Fibroblast of the aortic adventitia (primary cell): Measurements from ENCODE around the genes EBF1, TTC1 and C1QTNF2.

GRCh38 chr5:158802846-158803071 is 297.0 kb downstream of the EBF1 start:
- CAGE, long polyA plus RNA = no peak

GRCh38 chr5:158958170-158958759 is 141.5 kb downstream of the EBF1 start:
- CAGE, long polyA plus RNA = no peak

GRCh38 chr5:158995688-158996055 is 104.0 kb downstream of the EBF1 start:
- CAGE, long polyA plus RNA = no peak

DNA sequence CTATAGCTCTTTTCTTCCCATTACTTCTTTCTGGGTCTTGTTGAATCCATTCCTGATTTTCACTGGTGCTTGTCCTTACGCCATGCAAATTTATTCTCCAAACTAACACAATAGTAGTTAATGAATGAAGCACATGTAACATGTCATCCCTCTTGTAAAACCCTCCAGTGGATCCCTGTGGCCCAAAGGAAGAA is 102.3 kb downstream of the EBF1 start:
- CAGE, long polyA plus RNA = no peak

DNA sequence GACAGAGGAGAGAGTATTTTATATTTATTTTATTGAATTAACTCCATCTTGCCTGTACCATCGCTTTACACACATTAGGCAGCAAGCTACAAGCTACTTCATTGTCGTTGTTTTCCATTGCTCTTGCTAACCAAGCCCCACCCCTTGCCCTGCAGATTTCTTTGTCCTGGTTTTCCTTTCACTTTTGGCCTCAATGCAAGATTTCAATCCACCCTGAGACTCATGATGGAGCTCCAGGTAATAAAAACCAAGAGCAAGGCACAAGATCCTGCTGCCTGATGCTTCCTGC is 65.2 kb downstream of the EBF1 start:
- CAGE, long polyA plus RNA = no peak

DNA sequence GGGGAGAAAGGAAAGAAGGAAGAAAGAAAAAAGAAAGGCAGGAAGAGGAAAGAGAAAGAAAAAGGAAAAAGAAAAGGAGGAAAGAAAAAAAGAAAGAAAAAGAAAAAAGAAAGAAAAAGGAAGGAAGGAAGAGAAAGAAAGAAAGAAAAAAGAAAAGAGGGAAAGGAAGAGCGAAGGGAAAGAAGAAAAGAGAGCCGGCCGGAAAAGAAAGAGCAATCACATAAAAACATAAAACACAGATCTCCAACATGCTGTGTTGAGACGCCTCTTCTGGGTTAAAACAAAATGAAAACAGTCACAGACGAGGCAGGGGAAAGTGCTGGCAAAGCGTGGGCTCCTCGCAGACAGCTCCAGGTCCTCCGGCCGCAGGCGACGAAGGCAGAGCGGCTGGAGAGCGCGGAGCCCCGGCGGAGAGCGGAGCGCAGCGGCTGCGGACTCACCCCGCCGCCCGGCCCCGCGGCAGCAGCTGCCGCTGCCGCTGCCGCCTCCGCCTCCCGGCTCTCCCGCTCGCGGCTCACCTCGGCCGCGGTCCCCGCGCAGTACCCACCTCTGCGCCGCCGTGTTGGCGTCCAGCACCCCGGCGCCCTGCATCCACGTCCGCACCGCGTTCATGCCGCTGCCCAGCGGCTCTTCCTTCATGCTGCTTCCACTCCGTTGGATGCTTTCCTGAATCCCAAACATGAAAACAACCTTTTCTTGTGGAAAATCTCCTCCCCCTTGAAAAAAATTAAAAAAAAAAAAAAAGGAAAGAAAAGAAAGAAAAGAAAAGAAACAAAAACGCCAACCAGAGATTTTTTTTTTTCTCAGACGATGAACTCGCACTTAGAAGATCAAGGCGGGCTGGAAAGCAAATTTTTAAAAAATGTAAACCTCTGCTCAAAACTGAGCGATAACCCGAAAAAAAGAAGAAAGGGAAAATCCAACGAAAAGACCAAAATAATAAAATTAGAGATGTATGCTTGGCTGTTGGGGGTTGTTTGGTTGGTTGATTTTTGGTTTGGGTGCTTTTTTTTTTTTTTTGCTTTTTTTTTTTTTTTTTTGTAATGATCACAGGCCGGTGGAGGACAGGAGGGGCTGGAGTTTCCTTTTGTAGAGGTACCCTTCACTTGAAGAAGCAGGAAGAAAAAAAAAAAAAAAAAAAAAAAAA is at the start of gene EBF1:
Gene EBF1 (minus strand): TSS at position 1,119 of the 1,147 bp plus-strand sequence.
- CAGE, long polyA plus RNA = no peak

DNA sequence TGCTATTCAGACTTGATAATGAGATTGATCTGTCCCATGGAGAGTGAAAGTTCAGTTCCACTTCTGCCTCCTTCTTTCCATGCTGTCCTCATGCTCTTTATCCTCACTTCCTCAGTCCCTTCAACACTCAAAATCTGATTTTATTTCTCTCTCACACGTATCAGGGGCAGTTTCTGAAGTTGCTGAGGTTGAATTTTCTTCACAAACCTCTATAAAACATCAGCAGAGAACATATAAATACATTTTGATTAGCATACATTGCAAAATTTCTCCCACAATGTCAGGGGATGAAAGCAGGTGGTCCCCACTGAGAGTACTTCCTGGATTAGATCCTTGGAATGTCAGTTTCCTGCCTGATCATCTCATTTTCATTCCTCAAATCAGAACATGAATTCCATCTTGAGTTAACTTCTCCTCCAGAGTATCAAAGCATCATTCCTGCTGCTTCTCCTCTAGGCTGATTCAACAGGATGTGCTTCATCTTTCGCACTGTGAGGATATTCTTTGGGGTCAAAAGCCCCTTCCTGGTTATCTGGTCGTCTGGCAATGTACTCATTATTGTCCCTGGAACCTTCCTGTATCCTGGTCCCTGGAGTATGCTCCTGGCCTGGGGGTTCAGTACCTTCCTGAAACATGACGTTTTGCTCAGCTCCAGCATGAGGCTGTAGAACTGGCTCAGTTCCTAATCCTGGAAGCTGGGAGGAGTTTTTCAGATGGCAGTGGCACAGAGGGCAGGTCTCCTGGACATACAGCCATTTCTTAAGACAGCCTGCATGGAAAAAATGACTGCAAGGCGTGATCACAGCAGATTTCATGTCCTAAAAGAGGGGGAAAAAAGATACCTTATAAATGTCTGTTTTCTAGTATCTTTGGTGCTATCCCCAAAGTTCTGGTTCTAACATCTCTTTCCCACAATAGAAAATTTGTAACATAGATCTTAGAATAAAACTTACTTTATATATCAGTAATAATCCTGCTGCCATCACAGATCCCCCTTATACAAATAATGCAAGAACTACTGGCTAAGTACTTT is 50.8 kb downstream of the RNF145 start:
- CAGE, long polyA plus RNA = no peak

DNA sequence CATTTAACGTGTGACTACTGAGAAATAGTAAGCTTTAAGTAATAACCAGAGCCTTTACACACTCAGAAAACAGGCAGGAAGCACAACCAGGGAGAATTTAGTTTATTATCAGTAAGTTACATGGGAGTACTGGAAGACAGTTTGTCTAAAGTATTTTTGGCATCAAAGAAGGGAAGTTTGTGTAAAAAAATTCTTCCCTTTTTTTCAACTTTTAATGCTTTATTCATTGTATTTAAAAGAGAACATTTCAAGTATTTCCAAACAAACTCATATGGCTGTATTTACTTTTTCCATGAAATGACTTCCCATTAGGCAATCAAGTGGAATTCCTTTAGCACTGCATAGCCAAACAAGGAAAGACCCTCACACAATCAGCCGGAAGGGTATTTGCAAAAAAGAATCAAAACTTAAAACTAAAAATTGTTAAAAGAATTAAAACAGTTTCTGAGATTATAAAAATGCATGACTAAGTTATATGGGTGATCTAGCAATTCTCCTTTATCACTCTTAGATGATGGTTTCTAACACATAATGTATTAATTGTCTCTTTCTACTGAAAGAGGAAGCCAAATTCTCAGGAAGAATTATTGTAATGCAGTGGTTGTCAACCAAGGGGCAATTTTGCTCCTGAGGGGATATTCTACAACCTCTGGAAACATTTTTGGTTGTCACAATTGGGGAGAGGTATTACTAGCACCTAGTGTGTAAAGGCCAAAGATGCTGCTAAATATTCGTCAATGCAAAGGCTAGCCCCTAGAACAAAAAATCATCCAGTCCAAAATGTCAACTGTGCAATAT is 26.5 kb downstream of the RNF145 start:
- CAGE, long polyA plus RNA = no peak

- CAGE, long polyA plus RNA = no peak
Observed at GRCh38 chr5:159792703-159793059, 123.6 kb upstream of the ADRA1B start.

- CAGE, long polyA plus RNA = no peak
Observed at GRCh38 chr5:160007627-160007988, 1.3 kb upstream of the TTC1 start.

DNA sequence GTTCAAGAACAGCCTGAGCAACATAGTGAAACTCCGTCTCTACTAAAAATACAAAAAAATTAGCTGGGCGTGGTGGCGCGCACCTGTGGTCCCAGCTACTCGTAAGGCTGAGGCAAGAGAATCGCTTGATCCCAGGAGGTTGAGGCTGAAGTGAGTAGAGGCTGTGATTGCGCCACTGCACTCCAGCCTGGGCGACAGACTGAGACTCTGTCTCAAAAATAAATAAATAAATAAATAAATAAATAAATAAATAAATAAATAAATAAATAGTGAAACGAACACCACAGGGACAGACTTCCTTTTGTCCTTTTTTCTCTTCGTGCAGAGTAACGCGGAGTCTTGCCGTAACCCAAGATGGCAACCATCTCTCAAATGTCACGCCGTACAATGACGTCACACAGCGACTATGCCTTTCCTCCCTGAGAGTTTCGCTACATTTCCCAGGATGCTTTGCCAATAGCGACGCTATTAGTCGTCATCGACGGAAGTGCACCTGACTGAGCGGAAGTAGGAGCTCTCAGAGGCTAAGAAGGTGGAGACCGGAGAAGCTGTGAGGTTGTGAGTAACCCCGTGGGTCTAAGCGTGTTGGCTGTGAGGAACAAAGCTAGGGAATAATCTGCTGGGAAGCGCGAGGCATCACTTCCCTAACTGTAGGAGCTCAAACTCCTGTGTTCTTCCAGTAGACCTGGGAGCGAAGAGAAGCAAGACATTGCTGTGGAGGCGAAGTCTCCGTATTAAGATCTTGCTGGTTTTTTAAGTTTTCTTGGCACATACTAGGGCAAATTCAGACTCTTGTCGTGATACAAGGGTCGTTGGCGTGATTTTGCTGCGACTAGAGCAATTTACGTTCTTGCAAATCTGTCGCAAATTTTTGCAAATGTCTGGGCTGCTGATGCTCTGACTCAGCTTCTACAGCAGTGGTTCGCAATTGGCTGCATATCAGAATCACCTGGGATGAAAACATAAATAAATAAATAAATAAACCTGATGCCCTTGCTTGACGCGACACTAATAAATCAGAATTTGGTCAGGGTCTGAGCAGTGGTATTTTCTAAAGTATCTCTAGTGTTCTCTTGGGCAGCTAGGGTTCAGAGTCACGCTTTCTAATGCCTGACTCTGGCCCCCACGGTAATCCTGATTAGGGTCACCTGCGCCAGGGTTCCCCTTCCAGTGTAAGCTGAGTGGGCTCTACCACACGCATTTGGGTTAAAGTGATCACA is at the start of gene TTC1:
Gene TTC1 (plus strand): TSS at position 504 of the 1,220 bp plus-strand sequence.
- CAGE, long polyA plus RNA = no peak

- CAGE, long polyA plus RNA = no peak
Observed at GRCh38 chr5:160017743-160018671, 9.1 kb downstream of the TTC1 start.

- CAGE, long polyA plus RNA = no peak
Observed at GRCh38 chr5:160165076-160166177, 46.2 kb upstream of the PWWP2A start.

DNA sequence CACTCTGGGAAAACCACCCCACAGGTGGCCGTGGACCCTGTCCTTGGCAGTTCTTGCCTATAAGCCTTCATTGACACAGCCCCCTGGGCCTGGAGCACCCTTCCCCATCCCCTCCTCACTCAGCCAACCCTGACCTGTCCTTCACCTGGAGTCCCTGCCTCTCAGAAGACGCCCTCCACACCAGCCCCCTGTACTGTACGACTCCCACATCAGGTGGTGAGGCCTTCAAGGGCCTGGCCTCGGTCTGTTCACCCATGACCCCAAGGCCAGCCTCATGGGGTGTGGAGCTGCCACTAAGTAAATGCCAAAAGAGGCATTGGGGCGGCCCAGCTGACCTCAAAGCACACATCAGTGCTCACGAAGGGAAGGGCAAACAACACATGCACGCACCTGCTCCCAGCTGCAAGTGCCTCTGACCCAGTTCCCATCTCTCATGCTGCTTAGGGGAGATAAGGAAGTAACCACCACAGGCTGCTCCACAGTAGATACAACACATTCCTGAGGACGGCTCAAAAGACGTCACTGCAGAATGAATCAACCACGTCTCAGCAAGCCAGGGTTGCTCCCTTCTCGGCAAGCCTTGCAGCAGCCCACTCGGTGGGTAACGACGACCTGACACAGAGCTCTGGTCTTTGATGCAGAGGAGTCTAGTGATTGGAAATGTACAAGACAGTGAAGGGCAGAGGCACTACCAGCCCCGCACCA is 31.5 kb downstream of the FABP6 start:
- CAGE, long polyA plus RNA = no peak

GRCh38 chr5:160311429-160311752 is 973 bp downstream of the CCNJL start:
- CAGE, long polyA plus RNA = no peak

DNA sequence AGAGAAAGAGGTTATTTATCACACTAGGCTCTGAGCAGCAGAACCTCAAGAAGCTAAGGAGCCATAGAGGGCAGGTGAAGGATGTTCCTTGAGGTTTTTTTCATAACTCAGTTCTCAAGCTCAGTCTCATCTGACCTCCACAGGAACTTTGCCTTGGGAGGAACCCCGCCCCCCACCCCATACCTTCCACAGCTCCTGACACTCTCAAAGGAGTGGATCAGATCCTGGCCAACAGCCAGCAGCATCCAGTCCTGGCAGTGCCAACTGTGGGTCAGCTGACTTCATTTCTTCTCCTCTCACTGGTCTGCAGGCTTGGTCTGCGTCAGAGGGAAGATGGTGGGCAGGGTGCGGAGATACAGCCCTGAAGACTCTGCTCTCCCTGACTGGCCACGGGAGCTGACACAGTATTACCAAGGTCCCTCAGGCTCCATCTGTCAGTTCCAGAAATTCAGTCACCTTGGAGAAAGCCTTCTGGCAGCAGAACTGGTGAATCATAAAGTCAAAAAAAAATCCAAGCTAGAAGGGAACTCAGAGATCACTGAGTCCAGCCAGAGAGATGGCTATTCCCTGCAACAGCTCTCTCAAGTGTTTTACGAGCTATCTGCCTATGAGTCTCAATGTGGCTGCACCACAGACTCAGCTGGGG is 28.1 kb downstream of the C1QTNF2 start:
- CAGE, long polyA plus RNA = no peak

- CAGE, long polyA plus RNA = no peak
Observed at GRCh38 chr5:160370503-160370803, at the start of gene C1QTNF2. C1QTNF2 (minus strand) TSS chr5:160370626.

DNA sequence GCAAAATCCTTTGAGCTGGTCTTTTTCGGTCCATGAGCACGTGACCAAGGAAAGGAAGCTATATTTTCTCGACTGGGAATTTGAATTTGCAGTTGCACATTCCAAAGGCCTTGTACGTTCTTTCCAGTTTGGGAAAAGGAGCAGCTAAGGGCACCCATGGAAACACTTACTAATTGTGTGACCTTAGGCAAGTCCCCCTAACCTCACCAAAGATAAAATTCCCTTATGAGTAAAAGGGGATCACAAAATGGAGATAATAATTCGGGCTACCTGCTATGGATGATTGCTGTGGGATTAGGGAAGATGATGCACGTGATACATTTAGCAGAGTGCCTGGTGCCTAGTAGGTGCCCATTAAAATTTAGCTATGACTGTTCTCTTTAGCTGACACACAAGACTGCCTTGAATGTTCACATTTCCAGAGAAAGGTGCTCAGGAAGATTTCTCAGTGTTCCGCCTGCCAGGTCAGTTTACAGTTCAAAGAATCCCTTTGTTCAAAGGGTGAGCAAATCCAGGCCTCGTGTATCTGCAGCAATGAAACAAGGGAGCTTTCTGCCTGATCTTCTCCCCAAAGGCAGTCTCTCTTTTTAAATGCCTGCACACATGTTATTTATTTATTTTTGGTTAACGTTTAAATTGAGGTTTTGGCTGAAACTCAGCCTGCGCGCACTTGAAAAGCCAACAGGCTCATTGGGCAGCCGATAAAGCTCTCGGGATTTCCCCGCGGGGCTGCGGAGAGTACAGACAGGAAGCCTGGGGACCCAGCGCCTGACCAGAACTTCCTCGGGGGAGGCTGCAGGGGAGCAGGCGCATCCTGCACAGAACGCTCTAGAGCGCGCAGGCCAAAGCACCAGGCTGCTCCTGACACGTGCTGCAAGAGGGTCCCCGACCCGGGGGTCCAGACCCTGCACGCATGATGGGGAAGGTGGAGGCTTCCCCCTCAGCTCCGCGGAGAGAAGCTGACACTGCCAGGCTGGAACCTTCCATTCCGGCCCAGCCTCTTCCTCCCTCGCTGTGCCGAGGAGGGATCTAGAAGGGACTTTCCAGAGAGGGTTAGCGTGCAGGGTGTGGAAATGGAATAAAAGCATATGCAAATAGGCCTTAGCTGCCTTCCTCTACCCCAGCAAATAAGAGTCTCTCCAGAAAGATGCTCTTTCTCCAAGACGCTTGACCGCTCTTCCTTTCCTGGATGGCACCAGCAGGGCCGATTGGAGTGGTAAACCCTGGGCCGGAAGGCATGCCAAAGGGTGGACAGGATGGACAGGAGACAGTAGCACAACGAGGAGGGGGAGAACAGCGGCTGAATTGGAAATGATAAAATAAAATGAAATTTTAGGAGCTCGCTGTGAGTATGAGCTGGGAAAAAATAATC is 45.9 kb downstream of the PTTG1 start:
- CAGE, long polyA plus RNA = no peak

- CAGE, long polyA plus RNA = no peak
Observed at GRCh38 chr5:160486333-160487029, 64.8 kb downstream of the PTTG1 start.

DNA sequence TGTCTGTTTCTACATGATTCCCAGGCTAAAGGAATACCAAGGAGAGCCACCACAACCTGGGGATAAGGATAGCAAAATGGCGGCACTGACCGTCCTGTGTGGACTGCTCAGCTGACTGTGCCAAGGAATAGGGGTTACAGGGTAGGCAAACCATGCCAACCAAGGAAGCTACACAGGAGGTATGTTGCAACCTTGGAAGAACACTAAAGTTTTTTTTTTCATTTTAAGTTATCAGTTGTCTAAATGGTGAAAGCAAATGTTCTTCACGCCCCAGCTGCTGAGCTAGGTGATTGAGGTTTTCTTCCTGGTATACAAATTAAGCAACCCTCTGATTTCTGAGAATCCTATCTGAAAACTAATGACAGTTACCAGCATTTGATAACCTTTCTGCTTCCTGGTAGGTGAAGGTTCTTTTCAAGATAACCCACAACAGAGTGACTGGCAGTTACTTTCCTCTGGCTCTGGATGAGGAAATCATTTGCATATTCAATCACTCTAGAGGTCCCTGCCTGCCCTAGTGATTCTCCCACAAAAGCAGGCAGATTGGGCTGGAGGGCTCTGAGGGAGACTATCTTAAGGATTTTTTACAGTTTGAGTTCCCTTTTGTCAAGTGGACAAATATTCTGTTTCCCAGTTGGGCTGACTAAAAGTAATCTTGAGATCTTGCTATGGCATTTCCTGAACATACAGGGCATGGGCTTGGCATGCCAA is 194.9 kb downstream of the ATP10B start:
- CAGE, long polyA plus RNA = no peak